BE2C (cell line): ENCODE measurements around the genes OVOL1, FIBP, DRAP1 and PACS1.

GRCh38 chr11:65641672-65642757 is 4.1 kb downstream of the SIPA1 start:
- RRBS = 97% methylated on average over 17 of the region's 54 CpGs

DNA sequence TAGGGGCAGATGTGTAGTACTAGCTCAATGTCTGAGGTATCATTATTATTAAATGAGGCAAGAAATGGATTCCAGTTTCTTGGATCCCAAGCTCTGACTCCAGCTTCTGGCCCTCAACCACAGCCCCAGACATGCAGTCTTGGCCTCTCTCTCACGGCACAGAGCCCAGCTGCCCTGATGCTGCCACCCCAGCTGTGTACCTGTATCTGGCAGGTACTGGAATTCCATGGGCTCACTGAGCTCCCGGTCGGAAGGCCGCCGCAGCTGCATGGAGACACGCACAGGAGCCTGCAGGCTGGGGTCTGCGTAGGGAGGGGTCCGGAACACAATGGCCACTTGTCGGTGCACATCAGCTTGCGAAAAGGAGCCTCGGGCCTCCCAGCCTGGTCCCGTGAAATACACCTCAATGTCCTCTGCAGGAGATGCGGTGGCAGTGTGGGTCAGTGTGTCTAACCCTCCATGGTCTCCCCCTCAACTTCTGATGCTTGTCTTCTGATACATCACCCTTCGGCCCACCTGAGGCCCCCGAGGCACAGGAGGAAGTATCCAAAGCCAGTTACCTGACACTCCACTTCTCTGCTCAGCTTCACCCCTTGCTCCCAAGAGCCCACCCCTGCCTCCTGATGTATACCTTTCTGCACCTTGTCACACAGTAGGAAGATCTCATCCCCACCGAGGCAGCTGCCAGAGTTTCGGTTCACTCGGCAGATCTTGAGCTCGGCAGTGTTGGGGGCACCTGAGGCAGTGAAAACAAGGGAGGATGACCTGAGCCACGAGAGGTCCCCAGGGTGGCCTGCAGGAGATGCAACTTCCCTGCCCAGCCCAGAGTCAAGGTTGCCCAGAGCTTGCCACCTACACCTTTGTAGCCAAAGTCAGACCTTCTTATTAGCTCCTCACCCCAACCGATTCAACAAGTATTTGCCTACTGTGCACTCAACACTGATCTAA is 4.4 kb downstream of the RELA start:
- RRBS = 91% methylated on average over 7 of the region's 21 CpGs

GRCh38 chr11:65659093-65659950 is 3.4 kb downstream of the RELA start:
- RRBS = no CpG with 5 or more reads among the region's 18 CpGs

DNA sequence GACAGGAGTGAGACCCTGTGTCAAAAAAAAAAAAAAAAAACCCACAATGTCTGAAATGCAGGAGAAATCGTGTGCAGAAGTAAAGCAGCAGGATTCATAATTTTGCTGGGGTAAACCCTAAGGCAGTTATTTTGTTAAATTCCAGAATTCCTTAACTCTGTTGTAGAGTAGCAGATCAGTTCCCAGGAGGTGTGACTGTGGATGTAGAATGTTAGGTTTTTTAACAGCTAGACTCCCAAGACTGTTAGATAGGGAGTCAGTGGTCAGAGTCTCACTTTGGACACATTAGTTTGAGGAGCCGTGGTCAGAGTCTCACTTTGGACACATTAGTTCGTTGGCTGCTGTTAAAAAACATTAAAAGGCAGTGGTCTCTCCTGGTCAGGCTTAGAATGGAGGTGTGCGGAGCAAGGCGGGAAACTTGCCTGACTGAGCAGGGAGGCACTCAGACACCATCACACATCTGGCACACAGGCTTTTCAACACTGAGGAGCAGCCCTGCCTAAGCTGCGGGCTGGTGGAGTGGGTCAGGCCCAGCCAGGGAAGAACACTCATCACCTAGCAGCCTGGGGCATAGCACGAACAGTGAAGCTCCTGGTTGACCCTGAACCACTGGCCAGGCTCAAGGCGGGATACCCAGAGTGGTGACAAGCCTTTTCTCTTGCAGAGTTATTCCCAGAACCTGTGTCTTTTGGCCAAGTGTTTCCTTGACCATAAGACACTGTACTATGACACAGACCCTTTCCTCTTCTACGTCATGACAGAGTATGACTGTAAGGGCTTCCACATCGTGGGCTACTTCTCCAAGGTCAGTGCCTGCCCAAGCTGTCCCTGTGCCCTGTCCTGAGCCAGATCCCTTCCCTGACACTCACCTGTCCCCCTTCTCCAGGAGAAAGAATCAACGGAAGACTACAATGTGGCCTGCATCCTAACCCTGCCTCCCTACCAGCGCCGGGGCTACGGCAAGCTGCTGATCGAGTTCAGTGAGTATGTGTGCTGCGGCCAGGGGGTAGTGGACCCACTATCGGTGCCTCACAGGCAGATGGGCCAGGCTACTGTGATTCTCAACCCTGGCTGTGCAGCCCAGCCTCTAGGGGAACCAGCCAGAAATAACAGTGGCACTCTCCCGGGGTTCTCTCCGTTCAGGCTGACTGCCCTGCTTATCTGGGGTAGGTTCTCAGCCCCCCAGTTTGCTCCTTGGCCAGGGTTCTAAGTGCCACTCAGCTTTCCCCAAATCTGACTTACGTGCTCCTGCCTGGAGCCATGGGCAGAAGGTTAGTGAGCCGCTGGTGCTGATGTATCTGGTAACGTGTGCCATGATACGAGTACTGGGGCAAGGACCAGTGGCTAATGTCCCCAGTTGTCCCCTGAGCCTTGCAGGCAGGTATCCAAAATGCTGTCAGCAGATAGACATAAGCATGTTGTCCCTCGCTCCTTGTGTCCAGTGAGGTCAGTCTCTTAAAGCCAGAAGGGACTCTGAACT is 4.1 kb downstream of the RNASEH2C start:
- RRBS = no CpG with 5 or more reads among the region's 24 CpGs

DNA sequence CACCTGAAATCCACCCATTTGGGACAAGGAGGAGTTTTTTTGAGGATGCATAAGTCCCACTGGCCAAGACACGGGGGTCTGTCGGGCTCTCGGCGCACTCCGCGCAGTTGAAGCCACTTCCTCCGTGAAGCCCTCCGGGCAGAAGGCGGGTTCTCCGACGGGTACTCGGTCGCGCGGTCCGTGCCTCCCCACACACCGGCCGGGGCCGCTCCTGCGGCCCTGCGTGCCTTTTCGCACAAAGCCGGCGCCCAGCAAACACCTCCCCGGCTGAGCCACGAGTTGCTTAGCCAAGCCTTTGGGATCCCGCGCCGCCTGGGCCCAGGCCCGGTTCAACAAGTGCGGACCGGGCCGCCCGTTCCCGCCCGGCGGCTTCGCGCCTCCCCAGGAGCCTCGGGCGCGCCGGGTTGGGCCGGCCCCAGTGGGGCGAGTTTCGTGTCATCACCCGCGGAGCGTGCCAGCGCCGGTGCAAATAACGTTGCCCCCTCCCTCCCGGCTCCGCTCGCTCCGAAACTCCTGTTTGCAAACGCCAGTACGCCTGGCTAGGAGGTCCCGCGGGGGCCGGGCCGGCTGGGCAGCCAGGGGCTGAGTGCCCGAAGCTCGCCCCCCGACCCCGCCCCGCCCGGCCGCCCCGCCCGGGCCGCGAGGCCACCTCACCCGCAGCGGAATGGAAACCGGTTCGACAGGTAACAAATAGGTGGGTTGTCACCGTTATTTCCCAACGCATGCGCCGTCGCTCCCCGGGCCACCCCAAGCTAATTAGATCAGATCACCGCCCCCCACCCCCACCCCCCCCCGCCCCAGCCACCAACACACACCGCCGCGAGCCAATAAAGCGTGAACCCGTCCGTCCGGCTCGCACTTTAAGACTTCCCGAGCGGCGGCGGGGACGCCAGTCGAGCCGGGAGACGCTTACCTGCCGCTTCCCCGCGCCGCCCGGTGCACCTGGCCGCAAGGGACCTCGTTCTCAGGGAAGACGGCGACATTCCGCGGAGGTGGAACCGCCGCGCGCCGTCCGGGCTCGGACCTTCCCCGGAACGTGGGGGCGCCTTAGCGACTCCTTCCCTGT is at the start of gene OVOL1:
Gene OVOL1, plus strand, starts transcription at position 856 of the 1,066 bp plus-strand sequence.
- RRBS = 19% methylated on average over 87 of the region's 123 CpGs

- RRBS = 2% methylated on average over 28 of the region's 83 CpGs
Observed at GRCh38 chr11:65887576-65888843, at the start of gene FIBP. Gene FIBP (minus strand): TSS chr11:65888471.

DNA sequence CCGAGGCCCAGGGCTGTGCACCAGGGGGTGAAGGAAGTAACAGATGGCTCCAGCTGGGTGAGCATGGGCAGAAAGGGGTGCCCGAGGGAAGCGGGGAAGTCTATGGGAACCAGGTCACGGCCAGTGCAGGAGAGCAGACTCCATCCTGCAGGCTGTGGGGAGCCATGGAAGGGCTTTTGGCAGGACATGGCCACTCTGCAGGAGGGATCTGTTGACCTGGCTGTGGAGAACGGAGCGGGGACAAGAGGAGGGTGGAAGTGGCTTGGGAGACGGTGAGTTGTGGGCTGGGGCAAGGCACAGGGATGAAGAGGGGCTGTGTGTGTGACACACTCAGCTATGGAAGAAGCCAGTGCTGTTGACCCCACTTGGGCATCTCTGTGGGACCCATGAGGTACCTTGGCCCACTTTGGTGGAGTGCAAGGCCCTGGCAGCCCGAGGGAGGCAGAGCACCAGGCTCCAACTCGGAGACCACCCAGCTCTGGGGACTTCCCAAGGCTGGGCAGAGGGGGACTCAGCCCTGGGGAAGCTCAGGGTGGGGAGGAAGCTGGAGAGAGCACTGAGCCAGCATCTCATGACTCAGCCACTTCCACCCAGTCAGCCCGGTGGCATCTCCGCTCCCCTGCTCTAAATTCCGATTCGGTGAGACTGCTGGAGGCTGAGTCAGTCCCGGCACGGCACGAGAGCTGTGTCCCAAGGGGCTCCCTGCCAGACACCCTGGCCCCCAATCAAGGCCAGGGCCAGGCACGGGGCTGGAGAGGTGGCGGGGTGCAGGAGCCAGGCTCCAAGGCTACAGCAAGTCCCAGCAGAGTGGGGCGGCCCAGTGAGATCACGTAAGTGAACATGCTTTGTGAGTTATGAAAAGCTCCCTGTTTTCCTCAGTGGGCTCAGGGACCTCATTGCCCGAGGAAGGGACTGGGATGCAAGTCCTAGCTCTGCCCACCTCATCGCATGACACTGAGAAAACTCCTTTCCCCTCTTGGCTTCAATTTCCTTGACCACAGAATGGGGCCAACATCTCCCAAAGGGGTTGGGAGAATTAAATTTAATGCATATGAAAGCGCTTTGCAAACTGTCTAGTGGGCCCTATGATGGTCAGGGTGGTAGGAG is 3.2 kb downstream of the C11orf68 start:
- RRBS = 4% methylated on average over 5 of the region's 23 CpGs

DNA sequence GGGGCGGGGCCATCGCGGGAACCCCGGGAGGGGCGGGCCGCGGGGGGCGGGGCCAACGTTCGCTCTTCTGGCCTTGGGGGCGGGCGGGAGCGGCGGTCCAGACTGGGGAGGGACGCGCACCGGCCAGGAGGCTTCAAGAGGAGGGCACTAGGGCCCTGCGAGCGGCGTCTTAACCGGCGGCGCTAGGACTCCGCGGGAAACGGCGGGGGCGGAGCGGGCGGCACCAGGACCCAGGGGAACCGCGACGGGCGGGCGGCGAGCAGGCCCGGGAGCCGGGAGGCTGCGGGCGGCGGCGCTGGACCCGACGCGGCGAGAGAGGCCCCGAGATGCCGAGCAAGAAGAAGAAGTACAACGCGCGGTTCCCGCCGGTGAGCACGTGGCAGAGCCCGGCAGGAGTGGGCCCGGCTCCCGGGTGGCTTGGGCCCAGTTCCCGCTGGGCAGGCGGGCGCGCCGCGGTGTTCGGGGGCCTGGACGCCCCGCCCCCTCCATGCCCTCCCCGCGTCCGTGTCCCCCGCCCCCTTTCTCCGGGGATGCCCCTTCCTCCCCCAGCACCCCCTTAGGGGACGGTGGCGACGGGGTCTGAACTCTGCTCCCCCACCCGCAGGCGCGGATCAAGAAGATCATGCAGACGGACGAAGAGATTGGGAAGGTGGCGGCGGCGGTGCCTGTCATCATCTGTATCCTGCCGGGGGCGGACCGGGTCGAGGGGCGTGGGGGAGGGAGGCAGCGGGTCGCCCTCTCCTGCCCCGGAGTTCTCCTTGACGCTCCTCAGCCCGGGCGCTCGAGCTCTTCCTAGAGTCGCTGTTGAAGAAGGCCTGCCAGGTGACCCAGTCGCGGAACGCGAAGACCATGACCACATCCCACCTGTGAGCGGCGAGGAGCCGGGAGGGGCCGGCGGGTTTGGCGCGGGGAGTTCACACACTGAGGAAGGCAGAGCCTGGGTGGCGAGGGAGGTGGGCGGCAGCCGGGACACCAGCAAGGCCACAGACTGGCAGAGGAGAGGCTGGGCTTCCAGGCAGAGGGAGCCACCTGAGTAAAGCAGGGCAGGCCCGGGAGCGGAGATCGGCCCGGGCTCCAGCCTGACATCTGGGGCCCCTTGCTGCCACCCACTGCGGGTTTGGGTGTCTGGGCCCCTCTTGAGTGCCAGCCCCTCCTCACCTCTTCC is at the start of gene DRAP1:
Gene DRAP1, plus strand, starts transcription at position 251 of the 1,165 bp plus-strand sequence.
- RRBS = under 1% methylated on average over 65 of the region's 114 CpGs

- RRBS = no CpG with 5 or more reads among the region's 10 CpGs
Observed at GRCh38 chr11:65928008-65928533, 8.8 kb downstream of the DRAP1 start.

DNA sequence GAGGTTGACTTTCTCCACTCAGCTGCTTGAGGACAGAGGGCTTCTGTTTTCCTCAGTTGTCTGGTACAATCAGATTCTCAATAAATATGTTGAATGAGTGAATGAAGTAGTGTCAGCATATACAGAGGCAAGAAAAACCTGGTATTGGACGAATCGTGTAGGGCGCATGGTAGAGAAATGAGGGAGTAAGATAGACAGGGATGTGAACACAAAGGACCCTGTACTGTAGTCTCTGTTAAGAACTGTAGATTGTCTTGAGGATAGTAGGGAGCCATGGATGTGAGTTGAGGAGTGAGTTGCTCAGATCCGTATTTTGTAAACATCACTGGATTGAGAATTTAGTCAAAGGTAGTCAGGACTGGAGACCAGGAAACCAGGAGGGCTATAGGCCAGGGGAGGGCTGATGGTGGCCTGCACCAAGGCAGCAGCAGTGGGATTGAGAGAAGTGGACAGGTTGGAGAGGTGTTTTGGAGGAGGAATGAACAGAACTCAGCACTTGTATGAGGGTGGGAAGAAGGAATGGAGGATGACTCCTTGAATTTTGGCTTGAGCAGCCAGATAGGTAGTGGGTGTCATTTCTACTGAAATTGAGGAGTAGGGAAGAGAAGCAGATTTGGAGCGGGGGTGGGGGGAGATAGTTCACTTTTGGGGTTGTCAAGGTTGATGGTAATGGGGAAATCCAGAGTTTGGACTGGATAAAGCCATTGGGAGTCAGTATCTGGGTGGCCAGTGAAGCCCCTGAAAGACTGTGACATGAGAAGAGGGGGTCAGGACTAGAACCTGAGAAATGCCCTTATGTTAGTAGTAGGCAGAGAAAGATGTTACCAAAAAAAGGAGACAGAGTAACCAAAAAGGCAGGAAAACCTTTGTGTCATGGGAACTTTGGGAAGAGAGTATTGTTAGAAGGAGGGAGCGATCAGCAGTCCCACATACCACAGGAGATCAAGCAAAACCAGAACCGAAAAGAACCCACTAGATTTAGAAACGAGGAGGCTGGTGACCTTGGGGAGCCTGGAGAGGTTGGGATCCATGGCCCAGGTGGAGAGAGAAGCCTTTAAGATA is 1.2 kb downstream of the SART1 start:
- RRBS = no CpG with 5 or more reads among the region's 8 CpGs

GRCh38 chr11:66012929-66013550 is 1.2 kb downstream of the CST6 start:
- RRBS = no CpG with 5 or more reads among the region's 13 CpGs

DNA sequence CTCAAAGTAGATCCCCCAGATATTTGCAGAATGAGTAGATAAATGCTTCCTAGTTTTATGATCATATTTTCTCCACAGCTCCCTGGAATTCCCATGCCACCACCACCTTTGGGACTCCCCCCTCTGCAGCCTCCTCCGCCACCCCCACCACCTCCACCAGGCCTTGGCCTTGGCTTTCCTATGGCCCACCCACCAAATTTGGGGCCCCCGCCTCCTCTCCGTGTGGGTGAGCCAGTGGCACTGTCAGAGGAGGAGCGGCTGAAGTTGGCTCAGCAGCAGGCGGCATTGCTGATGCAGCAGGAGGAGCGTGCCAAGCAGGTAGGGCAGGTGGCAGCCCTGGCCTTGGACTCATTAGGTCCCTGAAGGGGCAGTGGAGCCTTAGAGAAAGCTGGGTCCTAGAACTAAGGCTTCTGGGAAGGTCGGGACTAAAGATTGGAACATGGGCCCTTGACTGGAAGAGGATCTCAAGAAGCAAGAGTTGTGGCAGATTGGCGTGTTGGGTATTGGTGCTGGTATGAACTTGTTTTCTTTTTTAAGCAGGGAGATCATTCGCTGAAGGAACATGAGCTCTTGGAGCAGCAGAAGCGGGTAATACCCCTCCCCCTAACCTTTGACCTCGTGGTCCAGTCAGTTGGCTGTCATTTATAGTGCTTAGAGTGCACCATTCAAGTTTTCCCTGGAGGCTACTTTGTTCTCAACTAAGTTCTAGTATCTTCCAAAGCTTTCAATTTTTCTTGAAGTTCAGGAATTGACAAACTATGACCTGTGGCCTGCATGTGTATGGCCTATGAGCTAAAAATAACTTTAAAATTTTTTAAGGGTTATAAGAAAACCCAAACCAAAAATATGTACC is 3.1 kb downstream of the SF3B2 start:
- RRBS = no CpG with 5 or more reads among the region's 11 CpGs

DNA sequence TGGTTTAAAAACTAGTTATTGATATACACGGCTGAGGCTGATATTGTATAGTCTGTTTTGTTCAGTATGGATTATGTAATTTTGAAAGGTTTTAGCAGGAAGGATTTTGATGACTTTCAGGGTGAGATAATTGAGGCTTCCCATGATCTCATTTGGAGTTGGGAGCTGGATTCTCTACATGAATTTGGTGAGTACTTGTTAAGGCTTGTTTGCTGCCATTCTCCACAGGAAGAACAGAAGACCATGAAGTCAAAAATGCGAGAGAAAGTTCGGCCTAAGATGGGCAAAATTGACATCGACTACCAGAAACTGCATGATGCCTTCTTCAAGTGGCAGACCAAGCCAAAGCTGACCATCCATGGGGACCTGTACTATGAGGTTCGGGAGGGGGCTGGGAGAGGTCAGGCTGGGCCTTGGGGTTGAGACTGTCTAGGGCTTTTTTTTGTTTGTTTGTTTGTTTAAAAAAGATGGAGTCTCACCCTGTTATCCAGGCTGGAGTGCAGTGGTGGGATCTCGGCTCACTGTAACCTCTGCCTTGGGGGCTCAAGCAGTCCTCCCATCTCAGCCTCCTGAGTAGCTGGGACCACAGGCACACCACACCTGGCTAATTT is 8.3 kb downstream of the SF3B2 start:
- RRBS = no CpG with 5 or more reads among the region's 6 CpGs

- RRBS = 1% methylated on average over 12 of the region's 103 CpGs
Observed at GRCh38 chr11:66069958-66070648, at the start of gene PACS1. Gene PACS1 (plus strand): TSS chr11:66070272.

GRCh38 chr11:66210911-66211376 is 46.6 kb upstream of the KLC2 start:
- RRBS = no CpG with 5 or more reads among the region's 9 CpGs

DNA sequence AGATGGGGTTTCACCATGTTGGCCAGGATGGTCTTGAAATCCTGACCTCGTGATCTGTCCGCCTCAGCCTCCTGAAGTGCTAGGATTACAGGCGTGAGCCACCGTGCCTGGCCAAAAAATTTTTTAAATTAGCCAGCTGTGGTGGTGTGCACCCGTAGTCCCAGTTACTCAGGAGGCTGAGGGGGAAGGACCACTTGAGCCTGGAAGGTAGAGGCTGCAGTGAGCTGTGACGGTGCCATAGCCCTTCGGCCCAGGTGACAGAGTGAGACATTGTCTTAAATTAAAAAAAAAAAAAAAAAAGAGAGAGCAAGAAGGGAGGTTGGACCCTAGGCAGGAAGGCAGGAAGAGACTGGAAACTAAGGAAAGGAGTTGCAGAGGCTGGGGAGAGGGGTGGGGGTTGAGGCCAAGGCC is 3.3 kb downstream of the KLC2 start:
- RRBS = no CpG with 5 or more reads among the region's 7 CpGs

GRCh38 chr11:66265215-66266096 is 3.0 kb upstream of the RAB1B start:
- RRBS = 90% methylated on average over 8 of the region's 24 CpGs

DNA sequence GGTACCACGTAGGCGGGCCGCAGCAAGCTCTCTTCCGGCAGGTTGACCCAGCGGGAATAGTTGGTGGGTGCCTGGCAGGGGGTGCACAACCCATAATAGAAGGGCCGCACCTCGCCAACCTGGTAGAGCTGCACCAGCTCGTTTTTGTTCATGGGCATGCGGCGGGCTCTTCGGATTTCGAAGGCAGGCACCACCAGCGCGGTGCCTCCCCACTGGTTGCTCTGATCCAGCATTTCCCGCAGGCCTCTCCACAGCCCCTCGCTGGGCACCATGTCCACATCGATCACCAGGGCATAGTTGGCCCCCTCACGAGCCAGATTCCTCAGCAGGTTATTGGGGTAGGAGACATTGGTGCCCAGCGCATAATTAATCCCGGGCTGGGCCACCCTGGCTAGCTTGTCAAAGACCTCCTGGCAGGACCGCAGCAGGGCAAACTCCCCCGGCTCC is 819 bp downstream of the B4GAT1 start:
- RRBS = 4% methylated on average over 3 of the region's 22 CpGs

- RRBS = no CpG with 5 or more reads among the region's 3 CpGs
Observed at GRCh38 chr11:66349016-66349544, 1.7 kb upstream of the B4GAT1 start.

- RRBS = 72% methylated on average over 3 of the region's 9 CpGs
Observed at GRCh38 chr11:66467678-66468221, 1.0 kb downstream of the PELI3 start.